H9 (cell line): Measurements from ENCODE around the genes HAT1 and RAPGEF4.

DNA sequence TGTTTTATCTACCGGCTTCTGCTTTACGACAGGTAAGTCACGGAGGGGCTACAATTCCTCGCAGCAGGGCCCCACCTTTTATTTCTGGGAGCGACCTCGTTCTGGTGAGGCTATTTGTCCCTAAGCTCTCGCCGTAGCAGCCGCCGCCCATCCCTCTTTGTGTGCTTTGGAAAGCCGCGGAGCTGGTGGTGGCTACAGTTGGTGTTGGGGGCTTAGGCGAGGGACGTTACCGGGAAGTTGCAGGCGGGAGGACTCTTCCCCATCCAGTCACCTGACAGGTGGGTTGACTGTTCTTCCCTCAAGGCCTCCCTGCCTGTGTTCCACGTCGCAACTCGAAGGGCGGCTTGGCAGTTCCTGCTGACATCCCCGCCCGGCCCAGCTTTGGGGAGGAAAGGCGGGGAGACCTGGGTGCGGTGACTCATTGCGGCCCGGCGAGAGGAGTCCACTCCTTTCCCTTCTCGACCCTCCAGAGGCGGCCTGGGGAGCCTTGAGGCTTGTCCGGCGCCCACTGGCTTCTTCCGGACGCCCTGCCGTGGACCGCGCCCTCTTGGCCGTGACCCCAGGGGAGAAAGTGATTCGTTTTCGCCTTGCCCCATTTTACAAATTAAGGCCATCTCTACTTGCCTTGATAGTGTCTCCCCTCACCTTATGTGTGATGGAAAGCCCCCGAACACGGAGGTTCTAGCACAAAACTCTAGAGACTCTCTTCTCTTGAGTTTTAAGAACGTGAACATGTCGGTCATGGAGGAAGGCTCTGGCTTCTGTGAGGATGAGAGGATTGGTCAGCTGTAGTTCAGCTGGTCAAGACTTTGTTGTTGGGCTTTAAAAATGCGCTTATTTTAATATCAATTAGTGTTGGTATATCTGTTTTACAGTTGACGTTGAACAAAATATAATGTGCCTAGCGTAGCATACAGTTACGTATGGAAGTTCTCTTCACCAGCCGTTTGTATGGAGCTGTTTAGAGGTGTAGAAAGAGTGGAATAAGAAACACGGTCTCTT is 628 bp downstream of the DYNC1I2 start:
- PRO-cap = bidirectional peak, plus-strand start at position 197 of the sequence, minus-strand start at position 168 of the sequence; bidirectional peak, plus-strand start at position 469 of the sequence, minus-strand start at position 377 of the sequence

DNA sequence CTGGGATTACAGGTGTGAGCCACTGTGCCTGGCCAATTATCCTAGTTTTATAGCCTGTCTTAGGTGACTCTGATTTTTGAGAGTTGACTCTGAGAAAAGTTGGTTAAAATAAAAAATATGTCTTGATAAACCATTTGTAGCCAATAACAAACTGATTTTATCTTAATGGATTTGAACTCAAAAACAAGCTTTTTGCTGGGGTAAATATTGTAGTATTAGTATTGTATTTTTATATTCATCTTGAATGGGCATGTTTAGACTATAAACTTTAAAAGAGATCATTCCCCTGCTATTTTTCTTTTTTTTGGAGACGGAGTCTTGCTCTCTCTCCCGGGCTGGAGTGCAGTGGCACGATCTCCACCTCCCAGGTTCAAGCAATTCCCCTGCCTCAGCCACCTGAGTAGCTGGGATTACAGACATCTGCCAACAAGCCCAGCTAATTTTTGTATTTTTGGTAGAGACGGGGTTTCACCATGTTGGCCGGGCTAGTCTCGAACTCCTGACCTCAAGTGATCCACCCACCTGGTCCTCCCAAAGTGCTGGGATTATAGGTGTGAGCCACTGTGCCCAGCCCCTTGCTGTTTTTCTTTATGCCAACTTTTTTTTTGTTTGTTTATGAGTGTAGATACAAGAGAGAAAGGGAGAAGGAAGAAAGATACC is 13.8 kb downstream of the DYNC1I2 start:
- PRO-cap = no peak

- PRO-cap = bidirectional peak, plus-strand start at chr2:171922486, minus-strand start at chr2:171922275; bidirectional peak, plus-strand start at chr2:171922796, minus-strand start at chr2:171922725; unidirectional peak, minus-strand start at chr2:171923009
Measured at GRCh38 chr2:171922087-171923144, at the start of gene HAT1. TSS of gene HAT1 (plus strand) at chr2:171922461.

GRCh38 chr2:172095931-172096275 is 6.8 kb downstream of the DLX2 start:
- PRO-cap = no peak

DNA sequence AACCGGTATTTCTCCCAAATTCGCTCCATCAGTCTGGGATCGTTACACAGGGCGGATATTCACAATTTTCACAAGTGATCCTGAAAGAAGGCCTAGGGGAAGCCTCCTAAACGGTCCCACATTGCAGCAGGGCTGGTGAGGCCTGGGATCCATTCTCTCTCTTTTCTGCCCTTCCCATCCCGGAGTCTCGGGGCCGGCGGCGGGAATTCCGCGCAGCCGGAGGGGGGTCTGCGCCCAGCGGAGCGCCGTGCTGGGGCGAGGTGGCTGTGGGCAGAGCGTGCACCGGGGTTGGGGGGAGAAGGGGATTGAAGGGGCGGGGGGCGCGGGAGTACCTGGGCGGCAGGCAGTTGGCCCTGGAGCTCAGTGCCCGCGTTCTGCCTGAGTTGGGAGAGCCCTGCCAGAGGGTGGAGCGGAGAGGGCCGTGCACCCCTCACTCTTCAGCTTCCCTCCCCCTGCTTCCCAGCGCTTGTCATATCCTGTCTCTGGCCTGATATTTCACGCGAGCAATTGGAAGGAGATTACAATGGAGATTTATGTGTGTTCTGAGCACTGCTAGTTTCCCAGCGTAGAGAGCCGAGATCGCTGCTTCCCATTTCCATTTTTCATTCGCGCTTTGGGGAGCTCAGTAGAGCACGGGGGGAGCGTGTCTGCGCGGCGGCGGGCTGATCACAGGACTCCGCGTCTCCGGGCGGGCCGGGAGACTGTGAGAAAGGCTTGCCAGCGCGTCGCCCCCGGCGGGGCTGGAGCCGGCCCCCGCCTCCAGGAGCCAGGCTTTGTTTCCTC is 6.2 kb downstream of the DLX2 start:
- PRO-cap = no peak

- PRO-cap = no peak
Measured at GRCh38 chr2:172230540-172231651, 128.2 kb upstream of the DLX2 start.

DNA sequence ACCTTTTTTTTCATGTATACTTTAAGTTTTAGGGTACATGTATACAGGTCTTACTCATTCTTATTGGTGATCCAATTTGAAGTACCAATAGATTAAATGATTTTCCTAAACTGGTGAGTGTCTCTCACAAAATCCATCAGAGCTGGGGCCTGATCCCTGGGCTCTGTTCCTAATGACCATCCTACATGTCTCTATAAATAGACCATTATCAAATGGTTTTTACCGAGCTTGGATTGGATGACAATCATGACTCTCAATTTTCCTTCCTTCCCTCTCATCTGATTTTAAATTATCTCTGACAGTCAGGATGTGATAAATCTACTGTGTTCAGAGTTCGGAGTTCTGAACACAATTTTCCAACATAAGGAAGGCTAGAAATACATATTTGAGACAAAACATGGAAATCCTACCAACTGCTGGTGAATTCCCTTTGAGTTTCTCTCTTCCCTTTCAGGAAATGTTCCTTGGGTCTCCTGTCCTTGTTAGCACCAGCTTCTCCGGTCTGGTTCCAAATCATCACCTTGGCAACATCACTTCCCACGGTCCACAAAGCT is 139.8 kb upstream of the ITGA6 start:
- PRO-cap = no peak

- PRO-cap = no peak
Measured at GRCh38 chr2:172305715-172305914, 121.8 kb upstream of the ITGA6 start.

DNA sequence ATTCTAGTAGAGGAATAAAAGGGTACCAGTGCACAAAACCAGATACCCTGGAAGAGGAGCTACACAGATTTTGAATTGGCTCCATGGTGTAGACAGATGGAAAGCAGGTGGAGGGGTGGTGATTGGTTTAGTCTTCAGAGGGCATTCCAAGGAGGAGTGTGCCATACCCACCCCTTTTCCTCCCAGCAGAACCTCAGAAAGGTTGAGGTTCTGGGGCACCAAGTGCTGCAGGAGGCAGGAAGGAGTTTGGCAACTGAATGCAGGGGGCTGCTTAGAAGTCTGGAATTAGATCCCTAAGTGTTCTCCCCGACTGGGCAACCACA is 88.2 kb upstream of the ITGA6 start:
- PRO-cap = no peak

GRCh38 chr2:172374328-172374614 is 53.1 kb upstream of the ITGA6 start:
- PRO-cap = no peak

GRCh38 chr2:172482714-172483340 is 55.4 kb downstream of the ITGA6 start:
- PRO-cap = no peak

DNA sequence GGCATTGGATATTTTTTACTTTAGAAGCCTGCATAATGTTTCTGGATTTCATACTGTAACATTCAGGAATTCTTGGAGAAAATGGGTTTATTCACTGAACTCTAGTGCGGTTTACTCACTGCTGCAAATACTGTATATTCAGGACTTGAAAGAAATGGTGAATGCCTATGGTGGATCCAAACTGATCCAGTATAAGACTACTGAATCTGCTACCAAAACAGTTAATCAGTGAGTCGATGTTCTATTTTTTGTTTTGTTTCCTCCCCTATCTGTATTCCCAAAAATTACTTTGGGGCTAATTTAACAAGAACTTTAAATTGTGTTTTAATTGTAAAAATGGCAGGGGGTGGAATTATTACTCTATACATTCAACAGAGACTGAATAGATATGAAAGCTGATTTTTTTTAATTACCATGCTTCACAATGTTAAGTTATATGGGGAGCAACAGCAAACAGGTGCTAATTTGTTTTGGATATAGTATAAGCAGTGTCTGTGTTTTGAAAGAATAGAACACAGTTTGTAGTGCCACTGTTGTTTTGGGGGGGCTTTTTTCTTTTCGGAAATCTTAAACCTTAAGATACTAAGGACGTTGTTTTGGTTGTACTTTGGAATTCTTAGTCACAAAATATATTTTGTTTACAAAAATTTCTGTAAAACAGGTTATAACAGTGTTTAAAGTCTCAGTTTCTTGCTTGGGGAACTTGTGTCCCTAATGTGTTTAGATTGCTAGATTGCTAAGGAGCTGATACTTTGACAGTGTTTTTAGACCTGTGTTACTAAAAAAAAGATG is 50.5 kb upstream of the PDK1 start:
- PRO-cap = no peak

- PRO-cap = unidirectional peak, plus-strand start at chr2:172735318; unidirectional peak, plus-strand start at chr2:172735454; bidirectional peak, plus-strand start at chr2:172735876, minus-strand start at chr2:172735874; bidirectional peak, plus-strand start at chr2:172736068, minus-strand start at chr2:172736026
Measured at GRCh38 chr2:172735145-172736235, at the start of gene RAPGEF4. TSS of gene RAPGEF4 (plus strand) at chr2:172735845.

GRCh38 chr2:172862256-172862655 is 126.6 kb downstream of the RAPGEF4 start:
- PRO-cap = no peak

- PRO-cap = no peak
Measured at GRCh38 chr2:172930820-172931949, 144.5 kb upstream of the MAP3K20 start.

- PRO-cap = no peak
Measured at GRCh38 chr2:173030570-173031576, 44.8 kb upstream of the MAP3K20 start.

- PRO-cap = no peak
Measured at GRCh38 chr2:173048722-173049195, 26.9 kb upstream of the MAP3K20 start.

DNA sequence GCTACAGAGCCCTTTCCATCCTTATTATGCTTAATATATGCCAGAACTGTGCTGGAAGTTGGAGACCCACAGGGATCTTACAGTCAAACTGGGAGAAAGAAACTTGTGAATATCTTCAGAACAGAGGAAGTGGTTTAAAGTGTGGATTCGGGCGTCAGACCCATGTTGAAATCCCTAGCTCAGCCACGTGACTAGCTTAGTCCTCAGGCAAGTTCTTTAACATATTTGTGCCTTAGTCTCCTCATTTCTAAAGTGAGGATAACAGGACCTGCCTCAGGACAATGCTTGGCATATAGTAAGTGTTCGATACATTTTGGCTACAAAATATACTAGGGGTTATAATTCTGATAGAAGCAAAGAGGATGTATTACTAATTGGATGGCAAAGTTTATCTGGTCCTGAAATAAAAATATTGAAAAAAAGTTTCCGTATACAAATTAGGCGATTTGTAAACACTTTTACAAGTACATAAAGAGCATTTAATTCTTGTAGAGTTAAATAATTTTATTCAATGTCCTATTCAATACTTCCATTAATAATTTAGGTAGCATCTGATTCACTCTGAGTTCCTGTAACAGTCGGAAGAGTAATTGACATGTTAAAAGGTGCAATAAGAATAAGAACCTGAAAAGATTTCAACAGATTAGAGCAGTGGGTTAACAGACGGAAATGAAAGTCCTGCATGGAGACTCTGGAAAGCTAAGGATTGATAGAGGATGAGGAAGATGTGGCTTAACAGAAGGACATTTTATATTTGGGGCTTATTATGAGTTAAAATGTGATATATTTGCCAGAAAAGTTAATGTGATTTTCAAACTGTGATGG is 59.3 kb downstream of the MAP3K20 start:
- PRO-cap = no peak

DNA sequence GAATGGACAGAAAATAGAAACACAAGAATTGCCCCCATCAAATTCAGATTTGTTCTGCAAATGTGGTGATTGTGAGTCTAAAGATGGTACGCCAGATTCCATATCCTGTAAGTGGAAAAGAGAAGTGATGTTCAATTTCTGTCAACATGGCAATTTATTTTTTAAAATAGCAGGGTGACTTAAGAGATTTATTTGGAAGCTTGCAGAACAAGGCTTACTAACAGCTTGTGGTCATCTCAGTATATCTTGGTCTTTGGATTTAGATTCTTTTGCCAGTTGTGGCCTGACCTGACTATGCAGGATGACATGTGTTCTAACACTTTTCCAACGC is 74.4 kb downstream of the MAP3K20 start:
- PRO-cap = no peak

DNA sequence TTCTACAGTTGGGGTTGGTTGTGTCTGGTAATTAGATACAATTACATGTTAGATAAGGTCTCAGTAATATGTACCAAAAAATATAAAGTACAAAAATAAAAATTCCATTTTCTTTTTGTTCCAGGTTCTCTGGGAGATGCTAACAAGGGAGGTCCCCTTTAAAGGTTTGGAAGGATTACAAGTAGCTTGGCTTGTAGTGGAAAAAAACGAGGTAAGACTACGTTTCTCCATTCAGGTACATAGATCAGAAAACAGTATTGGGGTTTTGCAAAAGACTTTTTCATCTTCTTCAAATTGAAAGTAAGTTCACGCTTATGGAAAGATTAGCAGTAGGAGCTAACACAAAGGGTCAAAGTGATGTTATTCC is 122.2 kb downstream of the MAP3K20 start:
- PRO-cap = no peak